LUHMES (cell line): Measurements from ENCODE around the gene ALDH1L2.

- PRO-cap = no peak
Observed at GRCh38 chr12:103801974-103802925, 38.8 kb downstream of the NT5DC3 start.

DNA sequence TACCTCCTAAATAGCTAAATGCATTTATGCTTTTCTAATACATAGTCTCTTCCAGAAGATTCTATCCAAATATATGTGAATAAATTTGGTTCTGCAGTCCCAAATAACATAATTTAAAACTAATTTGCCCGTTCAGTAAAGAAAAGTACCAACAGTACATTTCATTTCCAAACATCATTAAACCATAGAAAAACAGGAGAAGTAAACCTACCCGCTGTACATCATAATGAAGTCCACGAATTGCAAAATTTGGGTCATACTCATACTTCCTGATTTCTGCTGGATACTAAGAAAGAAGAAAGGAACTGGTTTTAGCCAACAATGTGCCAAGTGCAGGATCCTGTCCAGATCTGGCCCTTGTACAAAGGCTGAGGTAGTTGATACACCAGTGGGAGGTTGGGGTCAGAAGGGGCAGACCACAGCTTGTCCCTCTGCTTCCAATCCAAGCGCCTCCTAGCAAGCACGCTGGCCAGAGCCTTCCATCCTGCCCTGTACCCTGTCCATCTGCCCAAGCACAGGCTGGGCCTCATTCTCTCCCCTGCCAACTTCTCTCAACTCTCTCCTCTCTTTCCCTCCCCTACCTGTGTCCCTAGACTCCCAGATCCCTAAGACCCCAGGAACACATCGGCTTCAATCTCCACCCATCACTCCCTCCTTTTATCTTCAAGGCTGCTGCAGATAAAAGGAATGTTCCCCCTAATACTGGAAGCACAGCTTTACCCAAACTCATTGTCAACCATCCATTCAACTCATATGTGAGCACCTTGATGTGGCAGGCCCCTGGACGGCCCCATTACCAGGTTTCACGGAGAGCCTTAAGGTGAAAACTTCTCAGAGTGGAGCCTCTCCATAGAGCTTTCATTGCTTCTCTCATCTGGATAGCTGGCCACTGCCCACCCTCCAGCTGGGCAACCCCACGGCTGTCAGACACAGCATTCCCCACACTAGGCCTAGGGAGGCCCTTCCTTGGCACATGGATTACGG lies 34.1 kb downstream of the NT5DC3 start:
- PRO-cap = no peak

- PRO-cap = no peak
Observed at GRCh38 chr12:103931390-103931750, 1.2 kb downstream of the HSP90B1 start.

GRCh38 chr12:103938098-103938643 lies 8.0 kb downstream of the HSP90B1 start:
- PRO-cap = no peak

DNA sequence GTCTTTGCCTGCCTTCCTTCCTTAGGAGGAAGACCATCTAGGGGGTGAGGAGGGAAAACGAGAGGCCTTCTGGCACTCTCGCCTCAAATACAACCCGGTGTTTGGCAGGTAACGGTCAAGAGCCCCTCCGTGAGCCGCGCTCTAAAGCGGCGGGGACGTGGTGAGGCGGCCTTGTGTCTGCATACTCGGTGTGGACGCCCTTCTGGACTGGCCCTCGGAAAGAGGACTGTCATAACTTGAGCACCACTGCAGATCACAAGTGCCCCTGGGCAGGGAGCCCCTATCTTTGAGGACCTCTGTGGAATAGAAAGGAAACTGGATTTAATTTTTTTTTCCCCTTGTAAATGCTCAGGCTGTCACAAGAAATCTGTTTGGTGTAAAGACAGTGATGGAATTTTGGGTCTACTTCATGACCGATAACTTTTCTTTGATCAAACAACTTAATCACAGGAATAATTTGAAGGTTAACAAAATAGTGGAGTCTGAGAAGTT lies 828 bp downstream of the HCFC2 start:
- PRO-cap = no peak

DNA sequence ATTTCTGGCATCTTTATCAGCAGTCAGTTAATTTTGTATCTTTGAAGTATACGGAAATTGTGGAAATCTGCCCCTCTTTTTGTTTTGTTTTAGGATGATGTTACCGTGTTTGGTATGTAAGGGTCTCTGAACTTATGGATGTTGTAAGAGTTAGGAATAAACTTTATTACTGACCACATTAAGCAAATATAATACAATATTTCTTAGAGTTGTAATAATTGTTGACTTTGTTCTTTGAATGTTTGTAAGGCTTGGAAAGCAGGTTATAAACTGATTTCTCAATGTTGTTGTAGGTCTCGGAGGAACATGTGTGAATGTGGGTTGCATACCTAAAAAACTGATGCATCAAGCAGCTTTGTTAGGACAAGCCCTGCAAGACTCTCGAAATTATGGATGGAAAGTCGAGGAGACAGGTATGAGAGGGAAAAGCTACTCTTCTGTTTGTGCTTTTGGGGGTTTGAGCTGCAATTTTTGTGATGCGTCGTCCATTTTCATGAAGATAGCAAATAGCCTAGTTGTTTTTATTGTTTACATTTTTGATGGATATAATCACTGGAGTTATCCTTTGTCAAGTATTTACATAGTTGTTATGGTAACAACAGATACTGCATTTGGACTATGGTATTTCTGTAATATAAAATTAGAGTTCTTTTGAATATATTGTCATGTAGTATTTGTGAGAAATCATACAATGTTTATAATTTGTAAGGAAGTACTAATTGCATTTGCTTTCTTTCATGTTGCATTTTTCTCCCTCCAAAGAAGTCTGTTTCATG lies 12.1 kb downstream of the EID3 start:
- PRO-cap = no peak

- PRO-cap = no peak
Observed at GRCh38 chr12:104321030-104321662, 17.6 kb downstream of the EID3 start.

DNA sequence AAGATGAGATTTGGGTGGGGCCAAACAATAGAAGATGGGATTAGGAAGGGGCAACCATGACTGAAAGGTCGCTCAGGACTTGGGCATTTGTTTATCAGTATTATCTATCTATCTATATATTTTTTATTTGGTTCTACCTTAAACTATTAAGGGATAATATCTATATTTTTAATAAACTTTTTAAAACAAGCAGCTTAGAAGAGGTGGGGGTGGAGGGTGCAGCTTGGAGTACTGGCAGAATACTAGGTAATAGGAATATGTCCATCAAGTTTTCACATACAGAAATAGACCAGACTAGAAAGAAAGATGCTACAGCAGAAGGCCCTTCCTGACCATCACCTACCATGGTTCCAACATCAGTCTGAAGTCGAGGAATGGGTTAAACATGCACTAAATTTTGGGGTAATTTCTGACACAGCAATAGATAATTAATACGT lies 50.5 kb downstream of the EID3 start:
- PRO-cap = no peak

DNA sequence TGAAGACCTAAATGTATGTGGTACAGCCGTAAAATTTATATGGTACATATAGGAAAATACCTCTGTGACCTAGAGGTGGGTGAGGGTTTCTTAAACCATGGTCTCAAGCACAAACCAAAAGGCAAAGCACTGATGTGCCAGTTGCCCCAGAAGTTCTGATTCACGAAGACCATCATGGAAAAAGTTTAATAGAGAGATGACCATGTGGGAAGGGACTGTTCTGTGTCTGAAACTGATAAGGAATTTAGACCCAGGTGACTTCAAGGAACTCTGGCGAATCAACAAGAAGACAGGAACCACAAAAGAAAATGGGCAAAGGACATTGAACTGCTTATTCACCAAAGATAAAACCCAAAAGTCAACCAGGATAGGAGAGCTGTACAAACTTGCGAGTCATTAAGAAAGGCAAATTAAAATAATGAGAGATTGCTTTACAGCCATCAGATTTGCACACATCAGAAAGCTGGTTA lies 55.3 kb downstream of the EID3 start:
- PRO-cap = no peak

- PRO-cap = no peak
Observed at GRCh38 chr12:104408451-104408920, 48.3 kb upstream of the CHST11 start.

GRCh38 chr12:104457925-104458211 lies 1.1 kb downstream of the CHST11 start:
- PRO-cap = no peak

GRCh38 chr12:104486247-104486921 lies 29.6 kb downstream of the CHST11 start:
- PRO-cap = no peak

GRCh38 chr12:104858560-104858959 lies 99.5 kb downstream of the SLC41A2 start:
- PRO-cap = no peak

DNA sequence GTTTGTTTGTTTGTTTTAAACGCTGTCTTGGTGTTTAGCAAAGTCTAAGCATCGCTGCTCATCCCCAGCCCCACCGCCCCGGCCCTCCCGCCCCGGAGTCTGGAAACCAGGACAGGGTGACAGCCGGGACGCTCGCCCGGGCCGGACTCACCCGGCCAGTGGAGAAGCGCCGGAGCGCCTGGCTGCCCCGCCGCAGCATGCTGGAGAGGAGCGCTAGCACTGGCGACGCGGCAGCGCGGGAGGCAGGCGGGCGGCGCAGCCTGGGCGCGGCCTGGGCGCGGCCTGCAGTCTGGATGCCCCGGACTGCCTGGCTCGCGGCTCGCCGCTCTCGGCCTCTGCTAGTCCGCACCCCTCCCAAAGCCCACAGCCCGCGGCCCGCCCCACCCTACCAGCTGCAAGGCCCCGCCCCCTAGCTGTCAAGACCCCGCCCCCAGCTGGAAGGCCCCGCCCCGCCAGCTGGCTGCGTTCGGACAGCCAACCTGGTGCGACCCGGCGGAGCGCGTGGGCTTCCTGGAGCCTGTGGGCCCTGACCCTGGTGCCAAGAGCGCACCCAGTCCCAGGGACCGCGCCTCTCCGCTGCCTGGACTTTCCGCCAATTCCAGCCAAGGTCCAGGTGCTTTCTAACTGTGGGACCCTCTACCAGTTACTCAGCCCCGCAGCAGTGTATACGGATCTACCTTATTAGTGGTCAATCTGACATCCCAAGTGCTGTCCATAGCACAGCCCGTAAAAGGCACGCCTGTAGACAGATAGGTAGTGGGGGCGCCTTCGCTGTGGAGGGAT lies at the start of gene ALDH1L2:
Gene ALDH1L2 (minus strand): TSS at position 221 of the 783 bp plus-strand sequence.
- PRO-cap = bidirectional peak, plus-strand start at position 454 of the sequence, minus-strand start at position 311 of the sequence

DNA sequence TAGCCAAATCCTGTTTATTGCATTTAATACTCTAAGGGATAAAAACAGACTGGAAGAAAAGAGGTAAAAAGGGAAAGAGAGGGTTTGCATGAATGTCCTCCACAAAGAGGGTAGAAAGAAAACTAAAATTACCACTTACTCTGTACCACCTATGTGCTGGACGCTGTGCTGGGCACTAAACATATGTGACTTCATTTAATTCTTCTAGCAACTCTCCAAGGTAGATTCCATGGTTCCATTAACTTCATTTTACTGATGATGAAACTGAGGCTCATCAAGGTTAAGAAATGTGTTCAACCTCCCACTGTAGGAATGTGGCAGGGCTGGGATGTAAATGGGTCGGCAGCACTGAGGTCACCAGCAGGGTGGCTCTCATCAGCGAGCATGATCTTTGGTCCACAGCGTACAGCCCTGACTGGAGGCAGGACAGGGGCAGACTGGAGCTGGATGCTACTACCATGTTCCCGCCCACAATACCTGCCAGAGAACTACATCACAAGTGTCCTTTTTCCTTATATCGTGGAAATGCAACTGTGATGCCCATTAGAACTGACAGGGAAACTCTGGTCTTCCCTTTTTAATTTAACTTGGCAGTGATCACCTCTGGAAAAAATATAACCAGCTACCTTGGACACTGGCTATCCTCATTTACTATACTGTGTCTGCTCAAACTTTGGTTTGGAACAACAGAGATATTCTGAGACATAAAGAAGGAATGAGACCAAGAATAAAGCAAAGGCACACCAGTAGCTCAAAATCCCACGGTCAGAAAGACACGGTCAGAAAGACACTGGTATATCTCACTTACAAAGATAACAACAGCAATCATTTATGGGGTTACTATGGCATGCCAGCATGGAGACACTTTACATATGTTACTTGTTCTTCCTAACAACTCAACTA lies 4.5 kb downstream of the APPL2 start:
- PRO-cap = no peak

GRCh38 chr12:106058187-106058784 lies 80.5 kb downstream of the NUAK1 start:
- PRO-cap = no peak

- PRO-cap = no peak
Observed at GRCh38 chr12:106107446-106107897, 31.3 kb downstream of the NUAK1 start.

GRCh38 chr12:106123435-106124237 lies 15.1 kb downstream of the NUAK1 start:
- PRO-cap = no peak

GRCh38 chr12:106127318-106127752 lies 11.4 kb downstream of the NUAK1 start:
- PRO-cap = no peak

DNA sequence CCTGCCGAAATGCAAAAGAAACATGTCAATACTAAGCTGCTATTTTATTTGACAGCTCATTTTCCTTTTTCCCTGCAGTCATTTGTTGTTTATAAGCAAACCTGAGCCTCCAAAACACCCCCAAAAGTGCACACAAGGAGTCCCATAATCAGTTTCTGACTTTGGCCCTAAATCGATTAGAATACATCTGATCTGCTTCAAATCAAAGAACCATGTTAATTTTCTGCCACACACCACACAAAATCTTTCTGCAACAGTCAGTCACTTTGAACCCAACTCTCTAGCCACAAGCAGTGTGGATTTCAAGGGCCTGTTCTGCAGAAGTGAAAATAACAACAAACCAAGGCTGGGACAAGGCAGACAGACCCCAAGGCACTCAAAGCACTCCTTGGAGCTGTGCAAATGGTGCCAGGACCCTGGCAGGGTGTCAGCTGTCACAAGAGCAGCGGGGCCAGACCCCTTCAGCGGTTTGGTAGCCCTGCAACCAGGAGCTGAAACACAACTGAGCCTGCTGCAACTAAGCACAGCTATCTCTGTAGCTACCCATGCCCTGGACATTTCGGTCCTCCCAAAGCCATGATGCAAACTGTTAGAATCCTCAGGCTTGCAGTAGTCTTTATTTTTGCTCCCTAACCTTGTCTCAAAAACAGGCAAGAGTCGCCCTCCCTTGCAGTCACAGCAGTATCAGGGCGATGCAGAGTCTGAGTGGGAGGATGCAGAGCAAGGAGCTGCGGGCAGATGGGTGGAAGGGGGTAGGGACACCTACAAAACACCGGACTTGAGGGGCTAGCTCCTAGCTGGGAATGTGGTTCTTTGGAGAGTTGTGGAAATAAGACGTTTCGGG lies 1.3 kb downstream of the NUAK1 start:
- PRO-cap = no peak